SK-N-MC (cell line): ENCODE measurements around a stretch of chr10.

GRCh38 chr10:117376225-117376424 lies 885 bp upstream of the PDZD8 start:
- RRBS: no CpG with 5 or more reads among the region's 4 CpGs

DNA sequence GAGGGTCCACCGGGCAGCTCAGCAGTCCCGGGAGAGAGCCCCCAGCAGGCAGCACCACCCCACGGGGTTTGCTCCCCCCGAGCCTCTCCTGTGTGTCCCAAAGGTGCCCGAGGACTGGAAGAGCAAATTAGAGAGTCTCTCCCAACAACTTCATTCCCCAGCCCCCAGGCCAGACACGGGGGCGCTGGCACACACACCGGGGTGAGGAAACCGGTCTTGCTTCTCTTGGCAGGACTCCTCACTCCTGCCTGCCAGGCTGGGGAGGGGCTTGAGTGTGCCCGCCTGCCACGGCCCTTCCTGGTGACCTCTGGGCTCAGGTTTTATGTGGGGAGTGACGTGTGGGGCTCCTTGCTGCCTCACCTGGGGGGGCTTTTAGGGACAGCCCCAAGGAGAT lies 142.4 kb downstream of the EMX2 start:
- RRBS: no CpG with 5 or more reads among the region's 12 CpGs

DNA sequence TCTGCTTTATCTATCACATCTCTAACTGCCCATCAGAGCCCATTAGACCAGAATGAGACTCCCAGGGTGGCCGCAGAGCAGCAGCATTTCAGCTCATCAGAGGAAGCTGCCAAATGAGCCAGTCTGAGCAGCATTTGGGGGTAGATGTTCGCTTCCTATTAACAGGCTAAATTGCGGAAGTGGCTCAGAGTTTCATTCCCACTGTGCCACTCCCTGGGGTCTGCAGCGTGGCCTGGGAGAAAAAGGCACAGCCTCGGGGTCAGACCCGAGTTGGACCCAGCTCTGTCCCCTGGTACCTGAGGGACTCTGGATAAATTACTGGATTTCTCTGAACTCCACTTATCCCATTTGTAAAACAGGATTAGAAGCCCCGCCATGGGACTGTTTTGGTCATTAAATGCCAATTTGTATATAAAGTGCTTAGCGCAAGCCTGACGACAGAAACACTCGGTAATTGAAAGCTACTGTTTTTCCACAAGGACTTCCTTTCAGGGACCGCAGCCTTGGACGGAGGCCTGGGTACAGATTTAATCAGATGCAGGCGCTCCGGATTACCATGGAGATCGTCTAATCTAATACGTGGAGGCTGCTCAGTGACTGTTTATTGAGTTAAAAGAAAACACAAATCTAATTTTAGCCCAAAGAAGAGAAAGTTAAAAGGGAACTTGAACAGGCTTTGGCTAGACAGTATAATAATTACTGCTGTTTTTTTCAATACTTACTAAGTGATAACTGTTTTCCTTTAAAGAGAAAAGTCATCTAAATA lies 73.8 kb upstream of the PRLHR start:
- RRBS: no CpG with 5 or more reads among the region's 16 CpGs

DNA sequence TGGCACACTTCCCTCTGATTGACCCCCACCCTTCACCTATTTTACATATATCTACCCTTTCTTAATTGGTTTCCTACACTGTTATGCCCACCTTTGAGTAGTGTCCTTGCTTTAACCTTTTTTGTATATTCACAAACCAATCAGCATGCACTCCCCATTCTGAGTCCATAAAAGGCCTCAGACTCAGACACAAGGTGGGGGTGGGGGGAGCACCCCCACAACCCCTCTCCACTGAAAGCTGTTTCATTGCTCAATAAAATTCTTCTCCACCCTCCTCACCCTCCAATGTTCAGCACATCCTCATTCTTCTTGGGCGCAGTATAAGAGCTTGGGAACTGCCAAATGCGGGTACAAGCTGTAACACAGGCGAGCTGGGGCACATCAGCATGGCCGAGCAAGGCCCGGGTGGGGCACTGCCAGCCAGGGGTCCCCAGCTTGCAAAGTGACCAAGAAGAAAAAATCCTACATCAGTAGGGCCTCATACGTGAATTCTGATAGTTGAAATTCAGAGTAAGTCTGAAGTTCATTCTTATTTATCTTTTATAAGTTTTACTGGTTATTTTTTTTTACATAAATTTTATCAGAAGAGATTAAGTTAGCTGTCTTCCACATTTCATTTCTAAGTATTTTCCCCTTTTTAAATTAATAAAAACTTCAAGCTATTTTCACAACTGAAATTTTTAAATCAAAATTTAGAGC lies 50.1 kb downstream of the CACUL1 start:
- RRBS: no CpG with 5 or more reads among the region's 6 CpGs

DNA sequence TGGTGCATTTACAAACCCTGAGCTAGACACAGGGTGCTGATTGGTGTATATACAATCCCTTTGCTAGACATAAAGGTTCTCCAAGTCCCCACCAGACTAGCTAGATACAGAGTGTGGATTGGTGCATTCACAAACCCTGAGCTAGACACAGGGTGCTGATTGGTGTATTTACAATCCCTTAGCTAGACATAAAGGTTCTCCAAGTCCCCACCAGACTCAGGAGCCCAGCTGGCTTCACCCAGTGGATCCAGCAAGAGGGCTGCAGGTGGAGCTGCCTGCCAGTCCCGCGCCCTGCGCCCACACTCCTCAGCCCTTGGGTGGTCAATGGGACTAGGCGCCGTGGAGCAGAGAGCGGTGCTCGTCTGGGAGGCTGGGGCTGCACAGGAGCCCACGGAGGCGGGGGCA lies 5.1 kb upstream of the CACUL1 start:
- RRBS: no CpG with 5 or more reads among the region's 9 CpGs

DNA sequence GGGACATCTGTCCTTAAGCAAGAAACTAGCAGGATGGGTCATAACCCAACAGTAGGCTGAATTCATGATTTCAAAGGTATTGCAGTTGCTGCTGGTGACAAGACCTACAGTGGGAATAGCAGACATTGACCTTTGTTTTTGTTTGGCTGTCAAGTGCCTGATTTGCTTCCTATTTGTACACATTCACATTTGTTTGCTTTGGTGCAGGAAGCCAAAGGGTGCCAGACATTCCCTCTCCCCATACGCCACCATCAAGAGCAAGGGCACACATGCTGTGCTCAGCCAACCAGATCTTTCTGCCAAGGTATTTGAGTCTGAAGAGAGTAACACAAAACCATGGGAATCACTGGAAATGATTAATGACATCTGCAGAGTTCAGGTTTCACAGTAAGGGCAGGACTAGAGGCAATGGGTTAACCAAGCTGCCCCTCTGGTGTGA lies 8.8 kb upstream of the CACUL1 start:
- RRBS: no CpG with 5 or more reads among the region's 1 CpG

DNA sequence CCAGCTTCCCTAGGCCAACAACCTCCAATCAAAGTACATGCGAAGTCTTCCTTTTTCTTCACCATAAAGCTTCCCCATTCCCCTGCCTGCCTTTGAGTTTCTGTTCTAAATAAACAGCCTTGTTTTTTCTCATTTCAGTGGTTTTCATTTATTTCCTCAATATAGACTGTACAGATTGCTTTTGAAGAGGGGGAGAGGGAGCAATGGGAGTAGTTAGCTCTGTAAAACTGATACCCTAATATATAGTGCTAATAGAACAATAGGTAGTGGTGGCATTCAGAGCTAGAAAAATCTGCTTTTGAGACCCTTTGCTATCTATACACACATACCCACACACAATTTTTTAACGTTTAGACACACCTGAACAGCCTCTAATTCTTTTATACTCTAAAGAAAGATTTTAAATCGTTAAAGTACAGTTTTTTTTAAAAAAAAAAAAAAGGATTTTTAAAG lies 38.0 kb upstream of the CACUL1 start:
- RRBS: no CpG with 5 or more reads among the region's 3 CpGs

DNA sequence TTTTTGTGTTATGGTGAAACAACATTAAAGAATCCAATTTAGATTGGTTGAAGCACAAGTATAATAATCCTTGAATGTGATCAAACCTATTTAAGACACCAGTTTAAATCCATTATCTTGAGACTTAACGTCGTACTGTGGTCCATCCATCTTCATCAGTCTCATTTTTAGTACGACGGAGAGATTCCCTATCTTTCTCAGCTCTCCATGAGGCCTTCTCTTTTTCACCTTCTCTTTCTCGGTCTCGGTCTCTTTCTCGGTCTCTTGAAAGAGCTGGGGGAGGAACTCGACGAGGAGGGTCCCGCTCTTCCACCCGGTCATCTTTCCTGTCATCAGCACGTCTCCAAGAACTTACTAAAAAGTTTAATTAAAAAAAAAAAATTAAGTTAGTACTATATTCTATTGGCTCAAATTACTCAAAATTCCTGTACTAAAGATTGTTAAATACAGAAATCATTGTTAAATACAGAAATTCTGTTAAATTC lies 6.4 kb downstream of the NANOS1 start:
- RRBS: no CpG with 5 or more reads among the region's 12 CpGs

DNA sequence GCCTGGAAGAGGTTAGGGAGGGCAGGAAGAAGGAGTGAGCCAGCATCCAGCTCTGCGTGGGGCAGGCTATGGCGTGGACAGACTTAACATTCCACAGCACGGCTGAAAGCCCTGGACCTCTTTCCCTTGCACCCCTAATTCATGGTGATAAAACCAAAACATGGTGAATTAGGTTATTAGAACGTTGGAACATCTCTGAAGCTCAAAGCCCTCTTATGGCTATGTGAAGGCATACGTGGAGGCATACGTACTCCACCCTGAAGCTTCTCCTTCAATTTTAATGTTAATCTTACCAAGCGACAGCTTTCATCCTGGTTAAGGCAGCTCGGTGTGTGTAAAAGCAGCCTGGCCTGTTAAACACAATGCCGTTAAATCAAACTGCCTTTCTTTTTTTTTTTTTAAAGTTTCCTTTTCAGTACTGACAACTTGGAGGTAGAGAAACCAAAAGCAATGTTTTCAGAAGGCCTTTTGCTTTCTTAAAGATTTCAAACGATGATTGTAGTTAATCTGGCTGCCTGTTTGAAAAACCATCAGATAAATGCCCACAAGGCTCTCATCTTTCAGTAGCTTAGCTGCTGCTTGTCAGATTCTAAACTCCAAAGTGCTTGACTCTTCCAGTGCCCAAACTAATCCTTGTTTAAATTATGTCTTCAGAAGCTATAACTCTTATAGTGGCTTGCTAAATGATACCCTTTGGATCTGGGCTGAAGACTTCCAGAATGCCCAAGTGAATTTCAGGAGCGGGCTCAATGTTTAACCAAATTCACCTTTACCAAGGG lies 4.6 kb downstream of the GRK5 start:
- RRBS: no CpG with 5 or more reads among the region's 11 CpGs

GRCh38 chr10:119239136-119239335 lies 31.7 kb downstream of the GRK5 start:
- RRBS: no CpG with 5 or more reads among the region's 3 CpGs

GRCh38 chr10:119253327-119254450 lies 46.3 kb downstream of the GRK5 start:
- RRBS: 74% methylated on average over 5 of the region's 16 CpGs

GRCh38 chr10:119284746-119285487 lies 77.5 kb downstream of the GRK5 start:
- RRBS: no CpG with 5 or more reads among the region's 11 CpGs

DNA sequence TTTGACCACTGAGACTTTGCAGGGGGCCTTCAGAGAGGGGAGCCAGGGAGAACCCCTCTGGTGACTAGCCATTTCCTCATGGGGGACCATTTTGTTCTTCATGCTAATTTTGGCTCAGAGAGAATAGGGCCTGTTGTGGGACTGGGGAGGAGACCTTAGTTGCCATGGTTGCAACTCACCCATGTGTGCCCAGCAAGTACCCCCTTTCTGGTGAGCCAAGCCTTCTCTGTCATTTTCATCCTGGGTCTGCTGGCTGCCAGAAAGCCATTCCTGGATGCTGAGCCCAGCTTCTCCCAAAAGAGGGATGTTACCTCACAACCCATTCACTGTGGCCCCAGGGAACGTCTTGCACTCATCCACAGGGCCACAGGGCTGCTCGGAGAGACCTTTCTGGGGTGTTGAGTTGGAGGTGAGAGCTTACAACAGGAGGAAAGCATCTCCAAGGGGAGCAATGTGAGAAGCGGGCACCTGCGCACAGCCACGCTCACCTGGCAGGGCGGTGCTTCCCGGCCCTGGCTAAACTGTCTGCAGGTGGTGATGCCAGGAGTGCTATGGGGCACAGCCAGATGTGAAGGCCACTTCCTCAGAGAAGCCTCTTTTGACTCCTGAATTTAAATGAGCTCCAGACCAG lies 121.0 kb downstream of the GRK5 start:
- RRBS: no CpG with 5 or more reads among the region's 7 CpGs

DNA sequence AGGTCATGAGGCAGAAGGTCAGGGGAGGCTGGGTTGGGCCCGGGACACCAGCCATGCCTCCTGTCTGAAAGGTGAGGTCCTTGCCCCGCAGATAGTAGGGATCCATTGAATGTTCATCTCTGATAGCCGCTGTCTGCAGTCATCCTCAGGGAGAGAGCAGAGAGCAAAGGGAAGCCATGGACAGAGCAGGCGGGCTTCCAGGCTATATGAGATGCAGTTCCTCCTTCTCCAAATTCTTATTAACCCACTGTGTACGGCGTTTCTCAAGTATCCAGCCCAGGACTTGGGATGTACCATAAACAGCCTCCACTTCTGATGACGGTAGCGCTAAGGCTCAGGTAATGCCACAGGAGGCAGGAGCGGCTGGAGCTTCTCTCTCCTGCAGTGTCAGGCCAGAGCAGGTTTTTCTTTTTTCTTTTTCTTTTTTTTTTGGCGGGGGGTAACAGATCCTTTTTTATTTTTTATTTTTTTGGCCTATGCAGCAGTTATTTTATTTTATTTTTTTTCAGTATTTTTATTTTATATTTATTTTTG lies 136.4 kb downstream of the GRK5 start:
- RRBS: no CpG with 5 or more reads among the region's 10 CpGs

DNA sequence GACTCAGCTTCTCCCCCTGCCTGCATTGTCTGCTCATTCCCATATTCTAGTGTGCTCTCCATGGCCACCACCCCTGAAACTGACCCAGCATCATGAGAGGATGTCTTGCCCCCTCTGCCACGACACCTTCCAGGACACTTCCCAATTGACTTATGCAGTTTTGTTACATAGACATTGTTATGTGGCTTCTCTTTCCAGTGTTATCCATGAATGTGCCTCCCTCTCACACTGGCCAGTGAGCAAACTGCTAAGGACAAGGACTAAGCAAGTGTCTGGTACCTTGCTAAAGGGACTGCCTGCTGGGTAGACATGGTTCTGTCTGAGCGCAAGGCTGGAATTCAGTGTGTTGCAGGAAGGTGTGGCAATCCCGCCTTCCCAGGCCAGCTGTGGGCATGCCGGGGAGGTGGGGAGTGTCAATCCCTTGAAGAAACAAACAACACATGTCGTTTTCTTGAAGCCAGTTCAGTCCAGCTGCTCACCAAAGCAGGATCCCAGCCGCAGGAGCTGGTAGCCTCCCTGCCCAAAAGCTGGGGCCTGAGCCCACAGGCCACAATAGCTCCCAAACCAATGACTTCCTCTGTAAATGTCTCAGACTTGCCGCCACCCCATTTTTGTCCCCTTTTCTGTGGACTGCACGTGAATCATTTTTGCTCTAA lies 167.0 kb downstream of the RGS10 start:
- RRBS: no CpG with 5 or more reads among the region's 8 CpGs

DNA sequence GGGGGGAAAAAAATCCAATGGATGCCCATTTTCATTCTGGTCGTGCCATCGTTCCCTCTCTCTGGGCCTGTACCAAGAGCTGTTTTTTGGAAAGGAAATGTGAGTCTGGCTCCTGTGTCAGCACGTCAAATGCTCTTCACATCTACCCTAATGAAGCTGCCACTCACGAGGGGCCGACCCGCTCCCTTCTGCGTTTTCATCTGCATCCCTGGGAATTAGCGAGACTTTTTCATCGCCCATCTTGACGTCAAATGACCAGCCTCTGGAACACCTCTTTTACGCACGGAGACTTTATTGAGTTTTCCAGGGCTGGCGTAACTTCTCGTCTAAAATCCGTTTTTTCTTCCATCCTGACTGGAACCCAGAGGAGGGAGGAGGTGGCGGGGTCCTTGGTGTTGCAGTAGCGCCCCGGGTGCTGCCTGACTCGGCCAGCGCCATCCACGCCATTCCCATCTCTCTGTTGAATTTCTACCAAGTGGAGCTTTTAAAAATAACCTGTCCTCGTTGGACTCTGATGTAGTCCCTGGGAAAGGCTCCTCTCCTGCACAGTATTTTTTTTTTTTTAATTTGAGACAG lies 156.0 kb downstream of the RGS10 start:
- RRBS: no CpG with 5 or more reads among the region's 22 CpGs

DNA sequence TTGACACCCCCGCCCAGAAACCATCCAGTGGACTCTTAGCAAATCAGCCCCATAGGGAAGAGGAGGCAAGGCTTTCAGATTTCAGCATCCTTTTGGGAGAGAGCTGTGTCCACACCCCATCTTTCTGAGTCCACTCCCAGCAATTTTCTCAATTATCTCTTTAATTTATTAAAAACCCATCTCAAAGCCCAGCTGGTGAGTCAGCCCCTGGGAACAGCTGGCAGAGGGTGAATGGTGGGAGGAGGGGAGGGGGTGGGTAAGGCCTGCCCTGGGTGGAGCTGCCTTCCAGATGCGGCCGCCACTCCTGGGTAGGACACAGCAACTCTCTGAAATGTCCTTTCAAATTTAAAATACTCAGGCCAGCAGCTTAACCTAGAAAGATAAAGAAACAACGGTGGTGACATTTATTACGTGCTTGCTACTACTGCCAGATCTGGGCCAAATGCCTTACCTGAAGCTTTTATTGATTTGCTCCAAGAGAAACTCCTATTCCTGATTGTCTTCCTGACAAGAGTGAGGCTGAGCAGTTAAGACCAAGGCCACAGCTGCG lies 120.5 kb downstream of the RGS10 start:
- RRBS: no CpG with 5 or more reads among the region's 6 CpGs

DNA sequence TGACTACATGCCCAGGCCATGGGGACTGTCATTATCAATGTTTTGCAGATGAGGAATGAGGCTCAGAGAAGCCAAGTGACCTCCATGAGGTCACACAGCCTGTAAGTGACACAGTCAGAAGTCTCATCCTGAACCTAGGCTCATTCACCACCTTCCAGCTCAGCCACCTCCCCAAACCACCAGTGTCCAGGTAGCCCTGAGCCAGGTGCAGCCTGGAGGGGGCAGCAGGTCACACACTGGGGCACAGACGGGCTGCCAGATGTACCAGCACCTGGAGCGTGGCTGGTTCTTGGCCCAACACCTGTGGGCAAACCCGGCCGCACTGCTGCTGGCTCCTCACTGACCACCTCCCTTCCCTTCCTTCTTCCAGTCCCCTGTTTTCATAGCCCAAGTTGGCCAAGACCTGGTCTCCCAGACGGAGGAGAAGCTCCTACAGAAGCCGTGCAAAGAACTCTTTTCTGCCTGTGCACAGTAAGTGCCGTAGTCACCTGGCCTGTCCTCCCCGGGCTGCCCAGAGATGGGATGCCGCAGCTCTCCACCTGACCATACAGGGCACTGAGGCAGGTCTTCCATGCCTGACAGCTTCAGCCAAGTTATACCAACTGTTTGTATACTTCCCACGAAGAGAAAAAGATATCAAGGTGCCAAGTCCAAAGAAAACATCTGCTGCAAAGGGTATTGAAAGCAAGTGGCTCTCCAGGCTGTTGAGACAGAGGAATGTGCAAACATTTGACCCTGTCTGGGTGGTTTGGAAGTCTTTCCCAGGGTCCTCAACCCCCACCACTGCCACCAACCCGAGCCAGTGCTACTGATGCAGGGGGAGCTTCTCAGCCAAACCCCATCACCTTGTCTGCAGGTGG lies 119.5 kb downstream of the RGS10 start:
- RRBS: no CpG with 5 or more reads among the region's 11 CpGs

DNA sequence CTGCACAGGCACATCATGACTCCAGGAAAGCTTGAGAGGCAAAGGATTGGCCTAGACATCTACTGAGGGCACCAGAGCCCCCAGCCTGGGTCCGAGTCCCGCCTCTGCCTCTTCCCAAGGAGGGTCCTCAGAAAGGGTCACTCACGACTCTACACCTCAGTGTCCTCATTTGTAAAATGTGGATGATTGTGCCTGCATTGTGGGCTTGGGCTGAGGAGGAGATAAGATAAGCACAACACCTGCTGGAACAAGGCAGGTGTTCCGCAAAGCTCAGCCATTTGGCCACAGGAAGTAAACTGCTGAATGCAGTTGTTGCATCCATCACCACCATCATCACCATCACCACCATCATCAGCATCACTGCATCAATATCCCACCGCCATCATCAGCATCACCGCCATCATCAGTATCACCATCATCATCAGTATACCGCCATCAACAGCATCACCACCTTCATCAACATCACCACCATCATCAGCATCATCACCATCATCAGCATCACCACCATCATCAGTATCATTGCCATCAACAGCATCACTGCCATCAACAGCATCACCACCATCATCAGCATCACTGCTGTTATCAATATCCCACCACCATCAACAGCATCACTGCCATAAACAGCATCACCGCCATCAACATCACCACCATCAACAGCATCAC lies 116.0 kb downstream of the RGS10 start:
- RRBS: no CpG with 5 or more reads among the region's 8 CpGs

DNA sequence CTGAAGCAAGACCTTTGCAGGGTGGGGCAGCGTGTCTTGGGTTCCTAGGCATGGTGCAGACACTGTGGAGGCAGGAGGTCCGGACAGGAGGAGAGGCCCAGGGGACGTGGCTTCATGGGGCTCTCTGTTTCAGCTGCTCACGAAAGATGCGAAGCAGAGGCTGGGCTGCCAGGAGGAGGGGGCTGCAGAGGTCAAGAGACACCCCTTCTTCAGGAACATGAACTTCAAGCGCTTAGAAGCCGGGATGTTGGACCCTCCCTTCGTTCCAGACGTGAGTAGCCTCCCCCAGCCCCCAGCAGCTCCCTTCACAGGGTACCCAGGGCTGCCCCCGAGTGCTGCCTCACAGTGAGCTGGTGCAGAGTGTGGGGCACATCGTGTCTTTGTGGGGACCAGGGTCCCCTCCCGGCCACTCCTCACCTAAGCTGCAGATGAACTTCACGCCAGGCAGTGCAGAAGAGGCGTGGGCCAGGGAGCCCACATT lies 94.5 kb downstream of the RGS10 start:
- RRBS: no CpG with 5 or more reads among the region's 14 CpGs